Measurements from ENCODE around the gene CSNK1A1L.

GRCh38 chr13:33323355-33324285, 38.1 kb upstream of the STARD13 start:
- PRO-cap = no peak
- RAMPAGE, long total RNA, 5 experiments = start-site peak on the minus strand in 1 of 5 experiments, at chr13:33323572-33324232 at its widest, 8 to 22 reads per replicate
- RRBS = no CpG with 5 or more reads among the region's 9 CpGs

DNA sequence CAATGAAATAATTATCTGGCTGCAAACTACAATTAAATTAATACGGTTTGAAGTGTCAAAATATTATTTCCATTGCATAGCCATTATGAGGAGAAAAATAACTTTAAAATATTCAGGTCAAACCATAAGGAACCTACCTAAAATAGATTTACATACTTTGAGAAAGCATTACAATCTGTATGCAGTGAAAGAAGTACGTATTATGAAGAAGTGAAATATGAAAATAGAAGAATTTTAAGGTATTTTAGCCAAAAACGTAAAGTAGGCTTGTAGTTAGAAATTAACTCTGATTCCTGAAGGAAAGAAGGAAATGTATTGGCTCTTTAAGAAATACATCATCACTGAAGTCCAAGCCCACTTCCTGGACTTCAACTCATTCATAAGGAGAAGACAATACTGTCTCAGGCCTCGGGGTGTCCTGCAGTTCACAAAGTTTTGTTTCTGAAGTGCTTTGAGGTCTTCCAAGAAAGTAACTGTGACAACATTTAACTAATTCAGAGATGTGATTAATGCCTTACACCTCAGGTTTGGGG, 65.6 kb upstream of the STARD13 start:
- PRO-cap = no peak
- RAMPAGE, long total RNA, 5 experiments = no peak in any of the 5 experiments
- RRBS = no CpG with 5 or more reads among the region's 4 CpGs

DNA sequence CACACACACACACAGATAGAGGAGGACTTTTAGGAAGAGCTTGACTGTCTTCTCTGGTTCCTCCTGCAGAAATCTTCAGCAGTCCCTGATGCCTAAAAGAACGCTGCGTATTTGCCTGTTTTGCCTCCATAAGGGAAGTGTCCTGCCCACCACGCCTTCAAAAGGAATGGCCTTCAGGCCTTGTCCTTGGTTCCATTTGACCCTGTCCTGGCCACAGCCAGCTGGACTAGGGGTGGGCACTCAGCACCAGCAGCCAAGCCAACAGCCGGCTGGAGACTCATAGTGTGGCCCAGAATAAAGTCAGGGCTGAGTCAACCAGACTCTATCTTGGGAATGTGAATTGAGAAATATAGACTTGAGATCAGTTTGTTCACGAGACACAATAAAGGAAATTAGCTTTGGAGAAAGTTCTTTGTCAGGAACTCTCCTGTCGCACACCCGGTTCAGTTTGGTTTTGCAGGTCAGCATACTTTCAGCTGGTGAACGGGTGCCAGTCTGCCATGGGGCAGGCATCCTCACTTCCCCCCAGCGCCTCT, 174.7 kb upstream of the RFC3 start:
- PRO-cap = no peak
- RAMPAGE, long total RNA, 5 experiments = no peak in any of the 5 experiments
- RRBS = no CpG with 5 or more reads among the region's 9 CpGs

GRCh38 chr13:33793652-33794154, 24.2 kb upstream of the RFC3 start:
- PRO-cap = no peak
- RAMPAGE, long total RNA, 5 experiments = no peak in any of the 5 experiments

DNA sequence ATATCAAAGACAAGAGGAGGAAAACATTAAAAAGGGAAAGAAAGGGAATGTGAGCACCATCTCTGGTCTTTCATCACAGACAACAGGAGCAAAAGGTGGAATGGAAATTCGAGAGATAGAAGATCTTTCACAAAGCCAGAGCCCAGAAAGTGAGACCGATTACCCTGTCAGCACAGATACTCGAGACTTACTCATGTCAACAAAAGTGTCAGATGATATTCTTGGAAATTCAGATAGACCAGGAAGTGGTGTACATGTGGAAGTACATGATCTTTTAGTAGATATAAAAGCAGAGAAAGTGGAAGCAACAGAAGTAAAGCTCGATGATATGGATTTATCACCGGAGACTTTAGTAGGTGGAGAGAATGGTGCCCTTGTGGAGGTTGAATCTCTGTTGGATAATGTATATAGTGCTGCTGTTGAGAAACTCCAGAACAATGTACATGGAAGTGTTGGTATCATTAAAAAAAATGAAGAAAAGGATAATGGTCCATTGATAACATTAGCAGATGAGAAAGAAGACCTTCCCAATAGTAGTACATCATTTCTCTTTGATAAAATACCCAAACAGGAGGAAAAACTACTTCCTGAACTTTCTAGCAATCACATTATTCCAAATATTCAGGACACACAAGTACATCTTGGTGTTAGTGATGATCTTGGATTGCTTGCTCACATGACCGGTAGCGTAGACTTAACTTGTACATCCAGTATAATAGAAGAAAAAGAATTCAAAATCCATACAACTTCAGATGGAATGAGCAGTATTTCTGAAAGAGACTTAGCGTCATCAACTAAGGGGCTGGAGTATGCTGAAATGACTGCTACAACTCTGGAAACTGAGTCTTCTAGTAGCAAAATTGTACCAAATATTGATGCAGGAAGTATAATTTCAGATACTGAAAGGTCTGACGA, 217.2 kb downstream of the NBEA start:
- PRO-cap = no peak
- RAMPAGE, long total RNA, 5 experiments = start-site peak on the plus strand in 3 of 5 experiments, centred at positions 235 to 560 of the sequence, 8 to 20 reads per replicate
- RRBS = no CpG with 5 or more reads among the region's 9 CpGs

DNA sequence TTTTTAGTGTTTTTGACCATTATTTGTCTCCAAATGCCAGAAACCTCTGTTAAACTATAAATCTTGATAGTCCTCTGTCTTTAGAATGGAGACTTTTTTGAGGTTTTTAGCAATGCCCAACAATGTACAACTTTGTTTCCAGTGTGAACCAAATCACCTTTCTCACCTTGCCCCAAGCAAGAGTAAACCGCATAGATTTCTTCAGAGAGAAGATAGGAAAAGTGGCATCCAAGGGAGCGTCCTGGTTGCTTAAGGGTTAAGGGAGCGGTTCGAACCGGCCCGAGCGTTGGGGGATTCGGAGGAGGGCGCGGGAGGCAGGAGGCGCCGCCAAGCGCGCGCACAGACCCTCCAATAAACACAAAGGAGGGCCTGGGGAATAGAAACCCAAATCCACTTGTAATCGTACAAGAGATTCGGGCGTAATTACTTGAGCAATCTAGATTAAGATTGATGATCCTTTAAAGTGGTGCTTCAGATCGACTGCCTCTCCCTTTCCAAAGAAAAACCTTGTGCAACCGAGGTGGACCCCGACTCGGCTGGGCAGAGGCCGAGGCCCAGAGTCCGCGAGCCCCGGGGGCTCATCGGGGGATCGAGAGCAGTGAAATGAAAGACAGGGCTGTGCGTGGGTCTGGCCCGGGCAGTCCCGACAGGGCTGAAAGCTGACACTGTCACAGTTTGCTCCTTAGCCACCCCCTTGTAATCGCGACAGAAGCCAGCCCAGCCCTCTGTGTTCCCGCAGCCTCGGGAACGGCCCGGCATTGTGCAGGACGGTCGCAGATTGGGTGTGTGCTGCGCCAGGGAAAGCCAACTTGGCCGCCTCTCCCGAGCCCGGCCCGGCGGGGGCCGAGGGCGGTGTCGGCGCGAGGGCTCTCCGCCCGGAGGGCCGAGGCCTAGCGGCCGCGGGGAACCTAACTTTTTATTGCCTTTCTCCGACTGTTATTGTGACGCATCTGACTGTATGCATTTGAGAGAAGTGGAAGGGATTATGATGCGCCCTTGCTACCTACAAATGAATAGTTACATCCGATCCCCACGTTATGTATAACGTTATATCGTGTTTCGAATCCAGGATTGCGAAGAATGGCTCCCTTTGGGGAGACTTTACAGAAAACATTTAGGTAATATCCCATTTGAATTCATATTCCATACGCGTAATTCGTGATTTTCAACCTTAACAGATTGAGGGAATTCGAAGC, 5.6 kb downstream of the MAB21L1 start:
- PRO-cap = no peak
- RAMPAGE, long total RNA, 5 experiments = no peak in any of the 5 experiments
- RRBS = 21% methylated on average over 24 of the region's 69 CpGs

DNA sequence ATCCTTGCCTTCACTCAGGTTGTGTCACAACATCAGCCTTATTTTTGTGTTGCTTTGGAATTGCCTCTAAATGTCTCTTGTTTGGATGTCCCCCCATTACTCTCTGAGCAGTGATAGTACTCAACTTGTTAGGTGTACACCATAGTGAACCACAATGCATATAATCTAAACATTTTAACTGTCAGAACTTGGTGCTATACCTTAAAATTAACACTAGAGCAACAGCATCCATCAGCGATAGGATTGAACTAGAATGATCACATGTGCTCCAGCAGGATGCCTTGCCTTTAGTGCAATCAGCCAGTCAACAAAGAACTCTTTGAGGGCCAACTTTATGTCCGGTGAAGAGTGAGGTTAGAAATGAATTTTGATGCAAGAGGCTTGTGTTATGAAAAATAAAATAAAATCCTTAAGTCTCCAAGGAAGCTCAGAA, 61.5 kb downstream of the DCLK1 start:
- PRO-cap = no peak
- RAMPAGE, long total RNA, 5 experiments = no peak in any of the 5 experiments
- RRBS = no CpG with 5 or more reads among the region's 2 CpGs

- PRO-cap = no peak
- RAMPAGE, long total RNA, 5 experiments = start-site peak on the minus strand in 2 of 5 experiments, at chr13:36111890-36112206 at its widest, 5 to 13 reads per replicate
- RRBS = no CpG with 5 or more reads among the region's 10 CpGs
Observed at GRCh38 chr13:36111935-36112249, 19.3 kb downstream of the DCLK1 start.

GRCh38 chr13:36819872-36820138, 783 bp downstream of the RFXAP start:
- PRO-cap = no peak
- RAMPAGE, long total RNA, 5 experiments = no peak in any of the 5 experiments
- RRBS = no CpG with 5 or more reads among the region's 11 CpGs

DNA sequence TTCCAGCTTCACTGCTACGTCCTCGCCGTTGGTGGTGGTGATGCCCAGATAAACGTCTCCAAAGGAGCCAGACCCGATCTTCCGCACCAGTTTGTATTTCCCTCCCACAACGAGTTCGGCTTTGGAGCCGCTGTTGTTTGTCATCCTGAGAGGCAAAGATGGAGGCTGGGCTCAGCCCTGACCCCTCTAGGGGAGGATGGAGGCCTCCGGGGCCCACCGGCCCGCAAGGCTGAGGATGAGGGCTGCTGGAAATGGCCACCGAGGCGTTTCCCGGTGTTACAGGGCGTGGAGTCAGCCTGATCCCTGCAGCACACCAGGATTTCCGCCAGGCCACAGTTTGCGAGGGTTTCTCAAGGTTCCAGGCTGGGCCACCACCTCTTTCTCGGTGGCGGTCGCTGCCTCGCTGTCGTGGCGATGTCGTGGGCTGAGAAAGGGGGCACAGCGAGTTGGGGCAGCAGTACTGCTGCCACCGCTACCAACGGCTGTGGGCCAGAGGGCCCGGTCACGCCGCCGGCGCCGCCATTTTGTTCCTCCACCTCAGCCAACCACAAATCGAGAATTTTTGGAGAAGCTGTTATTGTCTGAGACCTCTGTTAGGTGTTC, at the start of gene CSNK1A1L:
TSS of gene CSNK1A1L (minus strand) at position 552 of the 603 bp plus-strand sequence.
- PRO-cap = no peak
- RAMPAGE, long total RNA, 5 experiments = no peak in any of the 5 experiments
- RRBS = 90% methylated on average over 5 of the region's 35 CpGs

- PRO-cap = no peak
- RAMPAGE, long total RNA, 5 experiments = no peak in any of the 5 experiments
- RRBS = no CpG with 5 or more reads among the region's 17 CpGs
Observed at GRCh38 chr13:37934360-37934842, 64.8 kb upstream of the TRPC4 start.

GRCh38 chr13:38686203-38686602, 674 bp upstream of the FREM2 start:
- PRO-cap = no peak
- RAMPAGE, long total RNA, 5 experiments = no peak in any of the 5 experiments
- RRBS = no CpG with 5 or more reads among the region's 14 CpGs

DNA sequence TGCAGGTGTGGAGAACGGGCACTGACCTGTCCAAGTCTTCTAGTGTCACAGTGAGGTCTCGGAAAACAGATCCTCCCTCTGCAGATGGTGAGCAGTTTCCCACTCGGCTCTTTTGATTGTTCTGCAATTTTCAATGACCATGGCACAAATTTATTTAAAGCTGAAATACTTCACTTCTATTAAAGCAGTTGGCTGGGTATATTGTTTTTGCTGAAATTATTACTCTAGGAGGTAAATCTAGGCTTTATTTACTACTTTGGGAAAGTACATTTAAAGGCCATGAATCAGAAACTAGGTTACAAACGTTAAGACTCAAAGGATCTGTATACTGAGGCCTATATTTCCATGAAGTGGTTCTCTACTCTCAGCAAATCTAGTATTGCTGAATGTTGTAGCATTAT, 144.0 kb downstream of the STOML3 start:
- PRO-cap = no peak
- RAMPAGE, long total RNA, 5 experiments = no peak in any of the 5 experiments
- RRBS = no CpG with 5 or more reads among the region's 4 CpGs

DNA sequence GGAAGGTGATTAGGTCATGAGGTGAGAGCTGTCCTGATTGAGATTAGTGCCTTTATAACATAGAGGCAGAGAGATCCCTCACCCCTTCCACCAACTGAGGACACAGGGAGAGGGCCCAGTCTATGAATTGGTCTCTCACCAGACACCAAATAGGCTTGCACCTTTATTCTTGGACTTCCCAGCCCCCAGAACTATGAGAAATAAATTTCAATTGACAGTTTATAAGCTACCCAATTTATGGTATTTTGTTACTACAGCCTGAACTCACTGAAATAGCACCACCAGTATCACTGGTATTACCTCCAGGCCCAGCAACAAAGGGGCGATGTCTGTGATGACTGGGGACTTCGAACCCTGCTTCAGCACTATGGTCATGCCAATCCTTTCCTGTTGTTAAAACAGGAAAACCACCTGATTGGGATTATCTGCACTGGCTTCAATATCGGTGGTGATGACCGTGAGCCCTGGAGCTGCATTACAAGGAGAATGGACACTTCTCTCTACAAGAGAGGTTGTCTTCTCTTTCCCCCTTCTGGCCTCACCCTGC, 26.8 kb downstream of the STOML3 start:
- PRO-cap = no peak
- RAMPAGE, long total RNA, 5 experiments = no peak in any of the 5 experiments
- RRBS = no CpG with 5 or more reads among the region's 4 CpGs

DNA sequence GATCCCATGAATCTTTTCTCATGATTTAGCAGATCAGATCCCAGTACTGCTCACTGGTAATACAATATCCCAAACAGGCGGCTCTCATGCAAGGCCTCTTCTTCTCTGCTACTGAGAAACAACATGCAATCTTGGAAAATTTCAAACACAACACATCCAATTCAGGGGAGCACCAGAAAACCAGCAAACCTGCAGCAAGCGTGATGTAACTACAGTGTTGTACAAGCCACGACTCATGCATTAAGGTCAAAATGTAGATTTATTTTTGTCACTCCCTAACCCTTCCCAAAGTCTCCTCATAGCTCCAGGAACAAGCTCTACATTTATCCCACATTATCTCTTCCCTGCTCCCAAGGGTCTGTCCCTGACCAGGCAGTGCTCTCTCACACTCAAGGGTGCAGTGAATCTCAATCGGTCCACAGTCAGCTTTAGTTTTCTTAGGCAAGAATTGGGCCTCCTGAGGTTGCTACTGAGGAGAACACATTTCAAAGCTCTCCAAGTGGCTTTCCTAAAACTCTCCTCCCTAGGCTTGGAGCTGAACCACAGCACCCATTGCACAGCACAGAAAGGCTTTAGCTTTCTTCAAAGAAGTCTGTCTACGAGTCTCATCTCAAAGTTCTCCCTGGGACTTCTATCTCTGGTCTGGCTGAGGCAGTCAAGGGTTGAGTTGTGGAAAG, 219.4 kb downstream of the NHLRC3 start:
- PRO-cap = no peak
- RAMPAGE, long total RNA, 5 experiments = no peak in any of the 5 experiments
- RRBS = no CpG with 5 or more reads among the region's 5 CpGs

- PRO-cap = no peak
- RAMPAGE, long total RNA, 5 experiments = no peak in any of the 5 experiments
- RRBS = no CpG with 5 or more reads among the region's 4 CpGs
Observed at GRCh38 chr13:39459280-39459810, 143.6 kb downstream of the LHFPL6 start.

GRCh38 chr13:39489946-39490629, 112.9 kb downstream of the LHFPL6 start:
- PRO-cap = no peak
- RAMPAGE, long total RNA, 5 experiments = no peak in any of the 5 experiments
- RRBS = no CpG with 5 or more reads among the region's 7 CpGs

- PRO-cap = no peak
- RAMPAGE, long total RNA, 5 experiments = no peak in any of the 5 experiments
- RRBS = no CpG with 5 or more reads among the region's 7 CpGs
Observed at GRCh38 chr13:39894464-39895138, 239.1 kb downstream of the COG6 start.

DNA sequence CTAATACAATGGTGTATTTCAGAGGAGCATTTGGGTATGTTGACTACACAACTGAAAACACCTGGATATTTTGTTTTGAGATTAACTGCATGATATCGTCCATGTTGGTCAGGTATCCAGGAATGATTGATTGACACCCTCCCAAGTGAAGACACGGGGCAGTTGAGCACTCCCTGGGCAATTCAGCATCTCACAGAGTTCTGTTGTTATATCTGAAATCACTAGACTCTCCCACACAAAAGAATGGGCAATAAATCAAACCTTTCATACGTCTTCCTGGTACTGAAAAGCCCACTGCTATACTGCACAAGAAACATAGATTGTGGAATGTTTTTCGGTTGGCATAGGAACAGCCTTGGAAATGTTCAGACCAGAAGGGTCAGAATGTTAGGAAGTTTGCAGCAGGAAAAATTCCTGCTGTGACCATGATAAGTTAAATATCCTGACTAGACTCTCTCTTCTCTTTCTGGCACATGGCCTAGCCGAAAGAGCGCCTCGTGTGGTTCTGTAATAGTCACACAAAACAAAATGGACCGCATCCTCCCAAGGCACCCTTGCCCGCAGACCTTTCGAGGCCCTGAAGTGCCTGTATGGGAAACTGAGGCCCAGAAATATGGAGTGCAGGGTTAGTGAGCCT, 427.1 kb downstream of the COG6 start:
- PRO-cap = no peak
- RAMPAGE, long total RNA, 5 experiments = no peak in any of the 5 experiments
- RRBS = no CpG with 5 or more reads among the region's 10 CpGs

GRCh38 chr13:40094001-40094537, 438.6 kb downstream of the COG6 start:
- PRO-cap = no peak
- RAMPAGE, long total RNA, 5 experiments = no peak in any of the 5 experiments
- RRBS = no CpG with 5 or more reads among the region's 5 CpGs

All from stomach (tissue), 7 donors.